Neural cell (in vitro differentiated cells): ENCODE results near the gene EEF1AKMT3.

DNA sequence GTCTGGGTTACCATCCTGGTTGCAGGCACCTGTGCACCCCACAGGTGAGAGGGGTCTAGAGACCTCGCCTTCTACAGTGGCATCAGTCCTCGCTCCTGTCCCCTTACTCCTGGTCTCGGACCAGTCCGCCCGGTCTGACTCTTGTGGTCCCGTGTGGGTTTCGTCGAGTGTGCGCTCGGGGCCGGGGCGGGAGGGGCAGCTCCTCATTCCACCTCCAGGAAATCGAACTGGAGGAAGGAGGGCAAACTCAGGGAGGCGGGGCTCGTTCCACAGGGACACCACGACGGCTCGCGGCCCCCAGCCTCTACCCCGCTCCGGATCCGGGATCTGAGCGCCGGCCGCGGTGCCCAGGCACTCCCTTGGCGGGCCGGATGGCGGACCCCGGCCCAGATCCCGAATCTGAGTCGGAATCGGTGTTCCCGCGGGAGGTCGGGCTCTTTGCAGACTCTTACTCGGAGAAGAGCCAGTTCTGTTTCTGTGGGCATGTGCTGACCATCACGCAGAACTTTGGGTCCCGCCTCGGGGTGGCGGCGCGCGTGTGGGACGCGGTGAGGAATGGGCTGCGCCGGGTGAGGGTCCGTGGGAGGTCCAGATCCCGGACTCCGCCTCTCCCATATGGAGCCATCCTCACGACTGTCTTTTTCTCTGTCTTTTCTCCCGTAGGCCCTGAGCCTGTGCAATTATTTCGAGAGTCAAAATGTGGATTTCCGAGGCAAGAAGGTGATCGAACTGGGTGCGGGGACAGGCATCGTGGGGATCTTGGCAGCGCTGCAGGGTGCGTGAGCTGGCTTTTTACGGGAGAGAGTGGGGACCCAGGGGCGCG lies at the start of gene EEF1AKMT3:
Gene EEF1AKMT3 (plus strand): TSS at position 261 of the 823 bp plus-strand sequence.
- RAMPAGE, long total RNA: no peak

- RAMPAGE, long total RNA: no peak
Measured at GRCh38 chr12:57824256-57824761, 5.8 kb upstream of the AVIL start.

GRCh38 chr12:57905271-57905743 lies 36.1 kb upstream of the ATP23 start:
- RAMPAGE, long total RNA: no peak

DNA sequence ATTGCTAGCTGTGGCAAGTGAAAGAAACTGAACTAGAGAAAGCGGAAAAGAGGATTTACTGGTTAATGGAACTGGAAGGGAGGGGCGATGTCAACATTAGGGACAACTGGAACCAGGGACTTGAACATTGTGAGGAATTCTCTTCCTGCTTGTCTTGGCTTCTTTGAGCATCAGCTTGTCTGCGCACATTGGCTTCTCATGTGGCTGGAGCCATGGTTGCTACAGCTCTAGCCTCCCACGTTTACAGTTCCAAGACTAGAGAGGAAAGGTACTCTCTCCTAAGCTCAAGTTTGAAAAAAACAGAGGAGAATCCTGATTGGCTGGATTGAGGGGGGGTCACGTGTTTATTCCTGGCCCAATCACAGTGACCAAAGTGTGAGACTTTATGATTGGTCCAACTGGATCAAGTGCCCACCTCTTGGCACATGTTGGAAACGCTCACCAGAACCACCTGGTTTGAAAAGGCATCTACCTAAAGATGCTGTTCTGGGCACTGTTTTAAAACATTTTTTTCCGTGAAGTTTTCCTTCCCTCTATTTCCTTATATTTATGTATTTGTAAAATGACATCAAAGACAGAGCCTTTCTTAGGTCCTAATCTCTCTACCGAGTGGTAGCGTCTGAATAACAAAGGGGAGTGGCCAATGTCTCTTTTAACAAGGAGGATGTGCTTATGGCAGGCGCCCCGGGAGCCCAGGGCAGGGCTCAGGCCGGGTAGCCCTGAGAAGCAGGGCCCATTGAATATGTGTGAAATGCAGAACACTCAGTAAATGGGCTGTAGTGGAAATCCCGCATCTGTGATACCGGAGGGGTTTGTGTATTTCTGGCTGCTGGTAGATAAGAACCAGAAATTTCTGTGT lies 146.1 kb downstream of the ATP23 start:
- RAMPAGE, long total RNA: no peak

- RAMPAGE, long total RNA: no peak
Measured at GRCh38 chr12:58915286-58916168, 4.8 kb downstream of the LRIG3 start.

DNA sequence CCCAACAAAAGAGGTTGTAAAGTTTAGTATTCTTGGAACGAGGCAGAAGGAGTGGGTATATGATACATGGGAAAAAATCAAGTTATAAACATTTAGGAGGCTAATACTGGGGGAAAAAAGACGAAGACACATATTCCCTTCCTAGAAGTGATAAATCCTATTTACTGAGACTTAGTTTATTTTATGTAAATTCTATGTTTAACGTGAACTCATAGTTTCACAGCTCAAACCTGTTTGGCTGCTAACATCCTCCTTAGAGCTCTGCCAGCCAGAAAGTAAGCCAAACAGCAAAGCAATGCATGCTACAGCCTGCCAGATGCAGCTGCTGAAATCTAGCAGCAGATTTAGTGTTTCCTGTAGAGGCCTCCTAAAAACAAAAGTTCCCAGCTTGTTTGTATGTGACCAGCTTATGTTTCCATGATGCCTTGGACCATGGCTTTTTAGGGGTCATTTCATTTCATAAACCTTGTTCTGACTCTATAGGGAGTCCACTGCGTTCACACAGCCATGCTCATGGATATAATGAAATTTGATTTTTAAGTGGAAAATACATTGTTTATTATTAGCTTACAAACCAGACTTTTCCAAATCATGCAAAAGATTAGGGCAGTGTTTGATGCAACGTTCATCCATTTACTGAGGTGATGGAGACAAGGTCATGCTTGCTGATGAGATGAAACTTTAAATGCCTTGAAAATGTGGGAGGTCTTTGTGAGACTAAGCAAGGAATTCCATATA lies 157.3 kb upstream of the LRIG3 start:
- RAMPAGE, long total RNA: no peak

DNA sequence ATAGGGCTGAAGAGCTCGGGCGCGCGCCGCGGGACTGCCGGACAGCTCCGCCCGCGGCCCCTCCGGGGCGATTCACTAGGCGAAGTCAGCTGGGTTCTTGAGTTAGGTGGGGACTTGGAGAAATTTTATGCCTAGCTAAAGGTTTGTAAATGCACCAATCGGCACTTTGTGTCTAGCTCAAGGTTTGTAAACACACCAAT lies 674.2 kb downstream of the SLC16A7 start:
- RAMPAGE, long total RNA: no peak

- RAMPAGE, long total RNA: no peak
Measured at GRCh38 chr12:62387264-62387682, 79.4 kb upstream of the MON2 start.

DNA sequence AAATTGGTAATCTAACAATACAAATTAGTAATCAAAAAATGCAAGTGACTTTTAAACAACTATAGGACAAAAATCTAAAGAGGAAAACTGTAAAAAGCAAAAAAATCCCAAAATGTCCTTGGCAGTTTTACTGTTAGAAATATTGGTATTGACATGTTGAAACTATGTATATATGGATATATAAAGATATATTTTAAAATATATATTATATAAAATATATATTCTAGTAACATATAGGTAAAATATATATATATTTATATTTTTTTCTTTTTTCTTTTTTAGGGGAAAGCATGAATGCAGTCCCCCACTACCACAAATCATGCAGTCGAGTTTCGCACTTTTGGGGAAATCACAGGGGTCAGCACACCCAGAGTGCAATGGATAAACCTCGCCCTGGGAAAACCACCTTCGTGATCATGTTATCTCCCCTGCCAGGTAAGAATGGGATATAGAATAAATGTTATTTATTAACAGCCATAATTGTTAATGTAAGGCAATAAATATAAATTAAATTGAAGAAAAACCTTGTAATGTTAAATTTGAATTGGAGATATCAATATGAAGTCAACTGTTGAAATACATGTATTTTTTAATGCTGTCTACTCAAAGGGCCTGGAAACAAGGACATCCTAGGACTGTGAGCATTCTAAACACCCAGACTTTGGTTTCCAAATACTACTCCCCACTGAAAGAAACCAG lies 84.3 kb downstream of the PPM1H start:
- RAMPAGE, long total RNA: no peak

DNA sequence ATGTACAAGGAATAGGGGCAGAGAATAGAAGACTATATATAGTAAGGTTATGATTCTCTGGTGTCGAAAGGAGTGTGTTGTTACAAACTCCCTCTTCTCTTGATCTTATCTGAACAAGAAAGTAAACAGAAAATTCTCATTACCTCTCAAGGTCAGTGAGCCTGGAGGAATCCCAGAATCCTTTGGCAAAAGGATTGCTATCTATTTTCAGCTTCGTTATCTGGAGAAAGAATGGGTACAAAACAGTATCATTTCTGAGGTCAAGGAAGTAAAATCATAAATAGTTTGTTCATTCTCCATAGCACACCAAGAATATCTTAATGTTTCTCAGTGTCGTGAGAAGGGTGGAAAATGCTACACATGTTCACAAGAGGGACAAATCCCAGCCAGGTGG lies 47.0 kb upstream of the DPY19L2 start:
- RAMPAGE, long total RNA: no peak

GRCh38 chr12:63811295-63811822 lies 31.6 kb downstream of the RXYLT1 start:
- RAMPAGE, long total RNA: no peak

DNA sequence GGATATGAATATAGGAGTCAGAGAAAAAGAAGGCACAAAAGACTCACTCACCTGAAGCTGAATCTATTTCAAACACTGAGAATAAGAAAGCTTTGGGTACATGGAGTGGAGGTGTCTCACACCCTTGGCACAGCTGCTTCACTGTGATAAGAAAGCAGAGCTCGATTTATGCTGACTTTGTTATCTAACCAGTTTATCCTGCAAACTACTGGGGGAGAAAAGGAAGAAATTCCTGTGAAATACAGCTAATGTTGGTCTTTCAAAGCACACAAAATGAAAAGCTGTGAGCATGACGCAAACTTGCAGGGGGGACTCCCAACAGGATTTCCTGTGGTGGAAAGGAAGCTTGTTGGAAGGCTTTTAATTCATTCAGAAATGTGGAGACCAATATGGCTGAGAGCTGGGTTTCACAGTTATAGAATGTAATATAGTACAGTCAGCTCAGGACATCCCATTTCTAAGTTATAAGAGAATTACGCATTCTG lies 53.4 kb downstream of the SRGAP1 start:
- RAMPAGE, long total RNA: no peak

- RAMPAGE, long total RNA: no peak
Measured at GRCh38 chr12:63900856-63901324, 56.4 kb downstream of the SRGAP1 start.

DNA sequence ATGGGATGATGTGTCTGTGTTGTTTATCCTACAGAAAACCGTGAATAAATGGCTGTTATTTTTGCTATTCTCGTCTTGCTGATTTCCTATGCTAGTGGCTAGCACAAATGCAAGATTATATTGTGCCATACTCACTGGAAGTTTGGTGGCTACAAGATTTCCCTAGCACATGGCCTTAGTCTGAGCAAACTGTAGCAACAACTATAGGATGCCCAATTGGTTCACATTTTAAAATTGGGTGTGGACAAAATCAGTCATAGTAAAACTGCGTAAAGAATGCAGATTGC lies 73.3 kb downstream of the SRGAP1 start:
- RAMPAGE, long total RNA: no peak

- RAMPAGE, long total RNA: no peak
Measured at GRCh38 chr12:64088360-64089165, 133.5 kb downstream of the KICS2 start.

GRCh38 chr12:64293022-64293527 lies 71.0 kb upstream of the KICS2 start:
- RAMPAGE, long total RNA: no peak

DNA sequence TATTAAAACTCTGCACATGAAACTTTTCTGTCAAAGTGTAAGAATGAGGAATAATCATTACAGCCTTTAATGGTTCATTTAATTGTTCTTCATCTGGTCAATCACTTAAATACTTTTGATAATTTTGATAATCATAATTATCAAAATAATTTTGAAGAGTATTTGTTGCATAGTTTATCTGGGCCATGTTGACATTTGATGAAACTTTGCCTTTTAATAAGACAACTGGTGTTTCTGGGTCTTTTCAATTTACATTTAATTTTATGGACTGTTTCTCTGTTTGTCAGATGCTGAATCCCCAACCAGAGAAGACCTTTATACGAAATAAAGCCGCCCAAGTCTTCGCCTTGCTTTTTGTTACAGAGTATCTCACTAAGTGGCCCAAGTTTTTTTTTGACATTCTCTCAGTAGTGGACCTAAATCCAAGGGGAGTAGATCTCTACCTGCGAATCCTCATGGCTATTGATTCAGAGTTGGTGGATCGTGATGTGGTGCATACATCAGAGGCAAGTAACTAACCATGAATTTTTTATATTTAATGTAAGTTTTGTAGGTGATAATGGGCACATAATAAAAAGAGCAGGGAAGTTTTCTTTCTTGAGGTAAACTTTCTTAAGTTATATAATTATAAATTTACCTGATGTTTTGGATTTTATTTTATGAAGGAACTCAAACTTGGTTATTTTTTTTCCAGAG lies 14.5 kb downstream of the XPOT start:
- RAMPAGE, long total RNA: no peak

GRCh38 chr12:64616021-64616625 lies 5.8 kb downstream of the RASSF3 start:
- RAMPAGE, long total RNA: no peak

DNA sequence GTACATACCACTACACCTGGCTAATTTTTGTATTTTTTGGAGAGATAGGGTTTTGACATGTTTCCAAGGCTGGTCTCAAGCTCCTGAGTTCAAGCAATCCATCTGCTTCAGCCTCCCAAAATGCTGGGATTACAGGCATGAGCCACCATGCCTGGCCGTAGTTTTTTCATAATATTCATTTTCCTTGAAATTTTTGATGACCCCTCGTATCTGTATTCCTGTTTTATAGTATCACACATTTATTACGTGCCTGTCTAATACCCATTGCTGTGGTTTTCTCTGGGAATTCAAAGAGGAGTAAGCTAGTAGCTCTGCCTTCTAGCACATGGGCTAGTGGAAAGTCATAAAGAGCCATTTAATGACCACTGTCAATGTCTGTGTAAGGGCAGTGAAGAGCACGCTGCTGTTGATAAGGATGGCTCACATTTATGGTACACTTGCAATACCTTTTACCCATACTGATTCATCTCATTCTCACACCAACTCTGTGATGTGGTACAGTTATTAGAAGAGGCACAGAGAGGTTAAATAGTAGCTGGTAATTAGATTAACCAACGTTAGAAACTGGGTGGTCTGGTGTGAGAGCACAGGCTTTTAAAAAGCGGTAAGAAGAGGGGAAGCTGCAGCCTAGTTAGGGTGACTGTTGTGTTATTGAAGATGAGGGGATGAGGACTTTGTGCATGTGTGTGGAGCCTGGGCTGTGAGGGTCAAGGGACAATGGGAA lies 25.0 kb downstream of the RASSF3 start:
- RAMPAGE, long total RNA: no peak

GRCh38 chr12:64673679-64674510 lies 63.6 kb downstream of the RASSF3 start:
- RAMPAGE, long total RNA: no peak